Jejunum (tissue), 1 donor: ENCODE measurements around the genes CTLA4 and PARD3B.

GRCh38 chr2:201697952-201698151, 592 bp downstream of the MPP4 start:
- PRO-cap: no peak

DNA sequence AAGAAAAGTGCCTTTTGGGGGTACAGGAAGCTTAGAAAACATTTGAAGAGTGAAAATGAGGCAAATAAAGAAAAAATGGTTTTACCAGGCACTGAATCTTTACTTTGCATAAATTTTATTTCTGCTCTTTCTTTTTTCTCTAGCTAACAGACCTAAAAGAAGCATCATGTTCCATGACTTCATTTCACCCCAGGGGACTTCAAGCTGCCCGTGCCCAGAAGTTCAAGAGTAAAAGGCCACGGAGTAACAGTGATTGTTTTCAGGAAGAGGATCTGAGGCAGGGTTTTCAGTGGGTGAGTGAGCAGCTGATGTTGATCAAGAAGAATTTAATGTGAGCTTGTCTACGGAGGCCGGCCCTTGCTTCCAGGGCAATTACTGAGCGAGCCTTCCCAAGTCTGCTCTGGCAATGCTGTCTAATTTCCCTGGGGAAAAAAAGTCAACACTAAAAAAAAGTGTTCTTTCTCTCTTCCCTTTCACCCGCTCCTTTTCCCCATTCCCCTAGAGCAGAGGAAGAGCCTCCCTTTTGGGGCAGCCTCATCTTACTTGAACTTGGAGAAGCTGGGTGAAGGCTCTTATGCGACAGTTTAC, 1.1 kb downstream of the CDK15 start:
- PRO-cap: no peak

GRCh38 chr2:202279079-202279457, 13.5 kb downstream of the NOP58 start:
- PRO-cap: no peak

DNA sequence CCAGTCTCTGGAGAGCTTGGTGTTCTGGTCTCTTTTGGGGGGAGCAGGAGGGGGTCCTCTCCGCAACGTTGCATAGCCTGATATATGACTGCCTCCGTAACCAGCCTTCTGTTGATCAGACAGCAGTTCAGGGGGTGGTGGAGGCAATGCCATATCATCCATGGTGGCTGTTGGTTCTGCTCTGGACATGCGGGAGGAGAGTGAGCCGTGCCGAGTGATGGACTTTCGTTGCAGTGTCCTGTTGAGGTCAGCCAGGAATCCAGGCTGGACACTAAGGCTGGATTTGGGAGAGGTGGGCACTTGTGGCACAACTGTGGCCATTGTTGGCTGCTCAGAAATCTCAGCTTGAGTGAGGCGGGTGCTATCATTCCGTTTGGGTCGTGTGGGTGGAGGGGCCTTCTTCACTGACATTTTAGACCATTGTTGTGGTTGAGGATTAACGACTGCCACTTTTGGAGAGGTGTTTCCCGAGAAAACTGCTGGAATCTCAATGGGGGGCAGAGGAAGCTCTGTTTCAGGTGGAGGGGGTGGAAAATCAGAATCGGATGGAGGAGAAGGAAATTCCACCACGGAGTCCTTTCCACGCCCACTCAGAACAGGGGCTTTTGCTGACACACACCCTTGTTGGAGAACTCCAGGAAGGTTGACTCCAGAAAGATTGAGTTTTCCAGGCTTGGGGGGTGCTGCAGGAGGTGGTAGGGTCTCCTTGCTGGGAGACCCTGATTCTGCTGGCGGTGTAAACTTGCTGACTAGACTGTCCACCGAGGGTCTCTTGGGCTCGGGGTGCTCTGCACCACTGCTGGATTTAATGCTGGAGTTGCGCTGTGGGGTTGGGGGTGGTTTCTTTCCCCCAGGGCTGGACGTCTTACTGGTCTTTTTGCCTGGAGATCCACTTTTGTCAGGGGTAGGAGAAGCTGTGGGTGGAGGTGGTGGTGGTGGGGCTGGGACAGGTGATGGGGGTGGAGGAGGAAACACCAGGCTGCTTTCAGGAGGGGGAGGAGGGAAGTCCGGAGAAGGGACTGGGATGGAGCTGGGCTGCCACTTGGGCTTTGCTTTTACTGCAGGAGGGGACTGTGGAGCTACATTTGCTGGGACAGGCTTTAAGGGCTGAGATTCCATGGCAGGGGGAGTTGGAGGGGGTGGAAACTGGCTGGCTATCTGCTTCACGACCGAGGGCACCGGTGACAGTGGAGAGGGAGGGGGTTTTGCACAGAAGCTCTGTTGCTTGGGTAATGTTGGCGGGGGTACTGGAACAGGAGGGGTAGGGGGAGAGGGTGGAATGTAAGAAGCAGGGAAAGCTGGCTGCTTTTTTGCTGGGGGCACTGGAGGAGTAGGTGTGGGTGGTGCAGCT, 95.2 kb downstream of the RAPH1 start:
- PRO-cap: no peak

DNA sequence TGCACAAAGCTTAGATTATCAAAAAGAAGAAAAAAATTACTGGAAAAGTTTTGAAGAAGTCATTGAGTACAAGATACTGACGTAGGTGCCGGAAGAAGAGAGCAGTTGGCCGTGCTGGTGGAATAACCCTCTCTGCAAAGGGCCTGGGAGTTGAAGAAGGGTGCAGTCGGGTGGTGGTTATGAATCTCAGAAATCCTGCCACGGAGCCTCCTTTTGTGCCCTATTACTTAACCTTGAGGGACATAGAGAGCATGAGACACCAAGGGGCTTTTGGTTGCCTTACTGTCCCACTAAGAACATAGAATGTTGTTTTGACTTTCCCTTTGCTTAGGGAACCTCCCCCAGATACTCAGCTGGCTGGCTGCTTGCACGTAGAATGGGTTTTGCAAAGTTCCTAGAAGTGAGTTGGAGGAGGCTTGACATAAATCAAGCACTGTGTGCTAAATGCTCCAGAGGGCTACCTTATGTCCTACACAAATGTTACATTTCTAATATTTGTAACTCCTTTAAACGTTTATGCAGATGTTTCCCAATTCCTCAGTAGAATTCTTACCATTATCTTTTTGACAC, 1.2 kb upstream of the CD28 start:
- PRO-cap: unidirectional peak, plus-strand start at position 137 of the sequence

DNA sequence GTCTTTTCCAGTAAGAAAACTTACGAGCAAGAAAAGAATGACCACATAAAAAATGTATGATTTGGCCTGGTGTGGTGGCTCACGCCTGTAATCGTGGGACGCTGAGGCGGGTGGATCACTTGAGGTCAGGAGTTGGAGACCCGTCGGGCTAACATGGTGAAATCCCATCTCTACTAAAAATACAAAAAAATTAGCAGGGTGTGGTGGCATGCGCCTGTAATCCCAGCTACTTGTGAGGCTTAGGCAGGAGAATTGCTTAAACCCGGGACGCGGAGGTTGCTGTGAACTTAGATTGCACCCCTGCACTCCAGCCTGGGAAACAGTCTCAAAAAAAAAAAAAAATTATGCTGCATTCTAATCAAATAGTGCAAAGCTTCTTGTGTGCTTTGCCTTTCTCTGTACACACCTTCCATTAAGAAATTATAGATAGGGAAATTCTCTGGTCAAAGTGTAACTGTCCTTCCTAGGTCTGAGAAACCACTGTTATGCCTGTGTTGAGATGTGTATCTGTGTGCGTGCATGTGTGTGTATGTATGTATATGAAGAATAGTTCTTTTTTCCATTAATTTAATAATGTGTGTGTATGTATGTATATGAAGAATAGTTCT, 2.4 kb downstream of the CD28 start:
- PRO-cap: no peak

GRCh38 chr2:203711313-203712031, 5.0 kb downstream of the CD28 start:
- PRO-cap: no peak

GRCh38 chr2:203830618-203831086, 36.9 kb upstream of the CTLA4 start:
- PRO-cap: no peak

DNA sequence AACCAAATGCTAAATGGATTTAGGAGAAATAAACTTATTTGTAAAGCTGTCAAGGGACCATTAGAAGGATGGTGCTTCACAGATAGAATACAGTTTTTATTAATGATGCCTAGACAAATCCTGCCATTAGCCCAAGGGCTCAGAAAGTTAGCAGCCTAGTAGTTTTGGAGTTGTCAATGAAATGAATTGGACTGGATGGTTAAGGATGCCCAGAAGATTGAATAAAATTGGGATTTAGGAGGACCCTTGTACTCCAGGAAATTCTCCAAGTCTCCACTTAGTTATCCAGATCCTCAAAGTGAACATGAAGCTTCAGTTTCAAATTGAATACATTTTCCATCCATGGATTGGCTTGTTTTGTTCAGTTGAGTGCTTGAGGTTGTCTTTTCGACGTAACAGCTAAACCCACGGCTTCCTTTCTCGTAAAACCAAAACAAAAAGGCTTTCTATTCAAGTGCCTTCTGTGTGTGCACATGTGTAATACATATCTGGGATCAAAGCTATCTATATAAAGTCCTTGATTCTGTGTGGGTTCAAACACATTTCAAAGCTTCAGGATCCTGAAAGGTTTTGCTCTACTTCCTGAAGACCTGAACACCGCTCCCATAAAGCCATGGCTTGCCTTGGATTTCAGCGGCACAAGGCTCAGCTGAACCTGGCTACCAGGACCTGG, at the start of gene CTLA4:
TSS of gene CTLA4 (plus strand) at position 442 of the 673 bp plus-strand sequence.
- PRO-cap: no peak

GRCh38 chr2:203870968-203871296, 3.4 kb downstream of the CTLA4 start:
- PRO-cap: no peak

GRCh38 chr2:204114111-204114735, 177.7 kb downstream of the ICOS start:
- PRO-cap: no peak

- PRO-cap: no peak
Measured at GRCh38 chr2:204257253-204257603, 288.0 kb upstream of the PARD3B start.

- PRO-cap: no peak
Measured at GRCh38 chr2:204522708-204523178, 22.5 kb upstream of the PARD3B start.

- PRO-cap: bidirectional peak, plus-strand start at chr2:204545179, minus-strand start at chr2:204545221; bidirectional peak, plus-strand start at chr2:204545488, minus-strand start at chr2:204545403
Measured at GRCh38 chr2:204545158-204545563, at the start of gene PARD3B. PARD3B (plus strand) TSS chr2:204545475.

DNA sequence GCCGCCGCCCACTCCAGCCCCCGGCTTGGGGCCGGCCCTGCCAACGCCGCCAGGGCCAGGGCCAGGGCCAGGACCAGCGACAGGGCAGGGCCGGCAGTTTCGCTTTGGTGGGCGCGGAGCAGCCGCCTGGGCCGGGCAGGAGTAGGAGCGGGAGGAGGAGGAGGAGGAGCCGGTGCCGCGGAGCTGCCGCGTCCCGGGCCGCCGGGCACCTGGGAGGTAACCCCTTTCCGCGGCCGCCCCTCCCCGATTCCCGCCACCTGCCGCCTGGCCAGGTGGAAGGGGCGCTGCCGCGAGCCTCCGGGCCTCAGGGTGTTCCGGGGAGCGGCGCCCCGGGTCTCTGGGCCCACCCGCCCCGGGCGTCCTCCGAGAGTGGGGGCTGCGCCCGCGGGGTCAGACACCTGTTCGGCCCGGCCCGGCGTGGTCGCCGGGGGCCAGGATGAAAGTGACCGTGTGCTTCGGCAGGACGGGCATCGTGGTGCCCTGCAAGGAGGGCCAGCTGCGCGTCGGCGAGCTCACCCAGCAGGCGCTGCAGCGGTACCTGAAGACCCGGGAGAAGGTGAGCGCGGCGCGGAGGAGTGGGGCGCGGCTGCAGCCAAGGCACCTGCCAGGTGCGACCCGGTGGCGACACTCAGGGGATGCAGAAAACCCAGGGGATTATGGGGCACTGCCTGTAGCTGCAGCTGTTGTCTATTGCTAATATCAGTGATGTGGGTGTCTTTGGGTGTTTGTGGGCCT, 456 bp downstream of the PARD3B start:
- PRO-cap: bidirectional peak, plus-strand start at position 144 of the sequence, minus-strand start at position 163 of the sequence; bidirectional peak, plus-strand start at position 265 of the sequence, minus-strand start at position 211 of the sequence; unidirectional peak, minus-strand start at position 528 of the sequence

- PRO-cap: no peak
Measured at GRCh38 chr2:204611008-204611721, 65.9 kb downstream of the PARD3B start.

DNA sequence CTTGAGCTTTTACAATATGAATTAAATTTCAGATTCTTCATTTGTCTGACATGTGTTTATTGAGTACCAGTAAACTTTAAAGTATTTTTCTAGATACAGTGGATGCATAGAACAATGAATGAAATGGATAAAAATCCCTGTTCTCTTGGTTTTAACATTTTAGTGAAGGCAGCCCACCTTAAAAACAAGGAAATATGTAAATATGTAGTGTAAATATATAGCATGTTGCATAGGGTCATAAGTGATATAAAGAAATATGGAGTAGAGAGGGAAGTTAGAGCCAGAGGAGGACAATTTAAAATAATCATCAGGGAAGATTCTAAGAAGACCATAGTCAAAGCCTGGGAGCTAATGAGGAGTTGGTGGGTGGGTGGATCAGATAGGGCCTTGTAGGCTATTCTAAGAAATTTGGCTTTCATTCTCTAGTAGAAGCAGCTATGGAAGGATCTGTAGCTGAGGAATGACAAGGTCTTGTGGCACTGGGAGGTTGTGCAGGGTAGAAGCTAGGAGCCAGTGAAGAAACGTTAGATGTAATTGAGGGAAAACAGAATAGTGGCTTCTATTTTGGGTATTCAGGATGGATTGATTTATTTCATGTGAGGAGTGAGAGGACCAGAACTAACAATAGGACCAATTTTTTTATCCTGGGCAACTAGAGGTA, 371.7 kb downstream of the PARD3B start:
- PRO-cap: no peak

GRCh38 chr2:204922020-204922605, 376.8 kb downstream of the PARD3B start:
- PRO-cap: no peak

GRCh38 chr2:204967464-204967670, 422.1 kb downstream of the PARD3B start:
- PRO-cap: no peak

DNA sequence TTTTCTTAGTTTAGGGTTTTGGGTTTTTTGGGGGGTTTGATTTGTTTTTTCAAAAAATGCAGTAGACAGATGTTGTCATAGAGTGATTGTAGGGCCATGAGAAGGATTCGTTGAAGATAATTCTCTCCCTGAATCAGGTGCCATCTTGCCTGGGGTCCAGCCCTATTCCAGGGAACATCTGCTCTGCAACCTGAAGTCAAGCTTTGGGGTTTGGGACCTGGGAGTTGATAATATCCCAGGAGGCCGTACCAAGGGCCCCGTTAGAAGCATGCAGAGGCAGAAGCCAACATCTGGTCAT, 515.7 kb upstream of the NRP2 start:
- PRO-cap: no peak